ENCODE data around the genes OR1D2, OR1R1P, OR1E2 and CAMKK1.

- PRO-cap = bidirectional peak, plus-strand start at chr17:3049177, minus-strand start at chr17:3048837
Measured at GRCh38 chr17:3049054-3049569, 14.3 kb downstream of the OR1D5 start.

DNA sequence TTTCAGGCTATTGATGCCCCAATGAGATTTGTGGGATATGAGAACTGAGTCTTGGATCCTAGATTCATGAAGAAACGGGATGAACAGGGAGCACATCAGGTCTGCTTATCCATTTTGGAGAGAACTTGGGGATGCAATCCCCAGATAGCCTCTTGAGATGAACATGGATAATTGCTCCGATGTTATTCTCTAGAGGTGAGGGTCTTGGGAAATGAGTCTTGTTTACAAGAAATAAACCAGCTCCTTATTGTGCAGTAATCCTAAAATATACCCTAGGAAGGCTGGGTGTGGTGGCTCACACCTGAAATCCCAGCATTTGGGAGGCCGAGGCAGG, at the start of gene OR1D2:
TSS of gene OR1D2 (minus strand) at position 116 of the 334 bp plus-strand sequence.
- PRO-cap = no peak

- PRO-cap = no peak
Measured at GRCh38 chr17:3385755-3386105, at the start of gene OR1R1P. Gene OR1R1P, plus strand, starts transcription at chr17:3385930.

GRCh38 chr17:3433656-3434251, at the start of gene OR1E2:
Gene OR1E2, minus strand, starts transcription at chr17:3433841.
- PRO-cap = no peak

DNA sequence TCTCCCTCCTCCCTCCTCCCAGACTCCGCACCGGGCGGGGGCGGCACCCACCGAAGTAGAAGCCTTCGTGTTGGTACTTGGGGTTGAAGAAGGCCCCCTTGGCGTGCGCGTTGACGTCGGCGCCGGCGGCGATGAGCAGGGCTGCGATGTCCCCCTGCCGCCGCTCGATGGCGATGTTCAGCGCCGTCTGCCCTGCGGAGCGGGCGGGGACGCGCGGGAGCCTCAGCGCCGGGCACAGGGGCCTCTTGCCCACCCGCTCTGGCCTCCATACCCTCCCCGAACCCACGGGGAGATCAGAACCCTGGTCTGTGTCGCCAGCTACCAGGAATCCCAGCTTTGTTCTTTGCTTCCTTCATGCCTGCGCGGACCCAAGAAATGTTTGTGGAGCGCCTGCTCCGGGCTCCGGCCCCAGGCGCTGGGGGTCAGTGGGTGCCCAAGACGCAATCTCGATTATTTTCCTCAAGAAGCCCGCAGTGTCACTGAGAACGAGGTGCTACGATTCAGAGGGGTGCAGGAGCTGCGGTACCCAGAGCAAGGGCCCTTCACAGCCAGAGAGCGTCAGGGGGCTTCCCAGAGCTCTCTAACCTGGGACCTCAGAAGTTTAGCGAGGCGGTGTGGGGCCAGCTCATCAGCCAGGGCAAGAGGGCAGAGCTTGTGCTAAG, 22.0 kb downstream of the TRPV3 start:
- PRO-cap = no peak

DNA sequence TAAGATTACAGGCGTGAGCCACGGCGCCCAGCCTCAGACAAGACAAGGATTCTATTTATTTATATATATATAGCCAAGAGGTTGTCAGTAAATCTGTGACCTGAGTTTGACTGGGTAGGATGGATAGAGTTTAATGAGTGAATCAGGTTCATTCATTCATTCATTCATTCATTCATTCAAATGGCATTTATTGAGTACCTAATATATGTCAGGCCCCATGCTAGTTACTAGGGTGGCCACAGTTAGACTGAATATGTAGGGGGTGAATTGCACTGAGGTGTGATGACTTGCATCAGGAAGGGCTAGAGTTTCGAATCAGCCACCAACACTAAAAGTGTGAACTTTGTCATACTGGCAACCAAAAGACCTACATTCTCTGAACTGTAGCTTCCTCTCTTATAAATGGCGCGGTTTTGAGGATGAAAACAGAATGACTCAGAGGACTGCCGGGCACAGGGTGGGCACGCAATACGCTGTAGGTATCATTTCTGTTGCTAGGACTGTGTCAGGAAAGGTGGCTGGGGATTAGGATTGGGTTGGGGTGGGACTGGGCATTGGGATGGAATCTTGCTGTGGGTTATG, 37.7 kb downstream of the ITGAE start:
- PRO-cap = no peak

GRCh38 chr17:3802187-3803356, 1.6 kb upstream of the ITGAE start:
- PRO-cap = no peak

DNA sequence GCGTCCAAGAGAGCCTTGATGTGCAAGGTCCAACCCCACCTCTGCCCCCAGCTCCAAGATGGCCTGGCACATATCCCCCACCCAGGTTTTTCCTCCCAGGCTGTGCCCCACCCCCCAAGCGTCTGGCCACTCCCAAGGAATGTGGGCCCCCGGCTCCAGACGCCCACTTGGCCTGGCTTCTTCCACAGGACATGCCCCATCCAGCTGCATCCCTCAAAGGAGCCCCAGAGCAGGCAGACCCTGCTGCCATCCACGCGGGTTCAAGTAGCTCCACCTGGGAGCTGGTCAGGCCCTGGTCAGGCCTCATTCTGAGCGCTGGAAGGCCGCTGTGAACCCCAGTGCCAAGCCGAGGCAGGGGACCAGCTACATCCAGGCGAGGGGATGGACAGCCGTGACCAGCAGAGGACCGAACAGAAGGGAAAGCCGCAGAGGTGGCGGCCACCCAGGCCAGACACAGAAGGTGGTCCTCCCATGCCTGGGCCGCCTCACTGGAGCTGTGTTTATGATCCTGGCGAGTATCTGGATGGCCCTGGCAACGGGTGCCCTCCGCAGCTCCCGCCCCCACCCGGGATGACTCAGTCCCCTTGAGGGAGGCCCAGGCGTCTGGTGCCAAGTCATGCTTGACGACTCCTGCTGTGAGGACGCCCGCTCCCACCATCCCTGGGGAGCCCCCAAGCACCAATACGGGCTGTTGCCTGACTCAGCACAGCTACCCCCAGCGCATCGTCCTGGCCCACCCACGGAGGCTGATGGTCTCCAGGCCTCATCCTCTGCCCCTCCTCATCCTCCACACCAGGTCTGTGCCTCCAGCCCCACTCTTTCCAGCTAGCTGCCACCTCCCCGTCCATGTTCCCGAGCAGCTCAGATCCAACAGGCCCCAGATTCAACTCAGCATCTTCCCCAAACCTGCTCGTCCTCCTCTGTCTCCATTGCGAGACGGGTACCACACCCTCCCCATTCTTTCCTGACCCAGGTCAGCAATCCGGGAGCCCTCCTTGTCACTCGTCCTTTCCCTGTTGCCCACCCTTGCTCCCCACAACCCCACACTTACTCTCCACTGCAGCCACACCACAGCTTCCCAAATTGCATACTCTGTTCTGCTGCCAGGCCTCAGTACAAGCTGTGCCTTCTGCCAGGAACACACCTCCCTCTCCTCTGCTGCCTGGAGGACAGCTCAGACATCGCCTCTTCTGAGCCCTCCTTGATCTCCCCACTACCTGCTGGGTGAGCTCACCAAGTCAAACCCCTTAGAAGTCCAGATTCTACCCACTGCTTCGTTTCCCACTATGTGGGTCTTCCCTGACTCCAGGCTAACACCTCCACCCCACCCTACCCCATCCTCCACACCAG, 2.7 kb downstream of the CAMKK1 start:
- PRO-cap = no peak

GRCh38 chr17:3891597-3892678, 915 bp downstream of the CAMKK1 start:
- PRO-cap = no peak

DNA sequence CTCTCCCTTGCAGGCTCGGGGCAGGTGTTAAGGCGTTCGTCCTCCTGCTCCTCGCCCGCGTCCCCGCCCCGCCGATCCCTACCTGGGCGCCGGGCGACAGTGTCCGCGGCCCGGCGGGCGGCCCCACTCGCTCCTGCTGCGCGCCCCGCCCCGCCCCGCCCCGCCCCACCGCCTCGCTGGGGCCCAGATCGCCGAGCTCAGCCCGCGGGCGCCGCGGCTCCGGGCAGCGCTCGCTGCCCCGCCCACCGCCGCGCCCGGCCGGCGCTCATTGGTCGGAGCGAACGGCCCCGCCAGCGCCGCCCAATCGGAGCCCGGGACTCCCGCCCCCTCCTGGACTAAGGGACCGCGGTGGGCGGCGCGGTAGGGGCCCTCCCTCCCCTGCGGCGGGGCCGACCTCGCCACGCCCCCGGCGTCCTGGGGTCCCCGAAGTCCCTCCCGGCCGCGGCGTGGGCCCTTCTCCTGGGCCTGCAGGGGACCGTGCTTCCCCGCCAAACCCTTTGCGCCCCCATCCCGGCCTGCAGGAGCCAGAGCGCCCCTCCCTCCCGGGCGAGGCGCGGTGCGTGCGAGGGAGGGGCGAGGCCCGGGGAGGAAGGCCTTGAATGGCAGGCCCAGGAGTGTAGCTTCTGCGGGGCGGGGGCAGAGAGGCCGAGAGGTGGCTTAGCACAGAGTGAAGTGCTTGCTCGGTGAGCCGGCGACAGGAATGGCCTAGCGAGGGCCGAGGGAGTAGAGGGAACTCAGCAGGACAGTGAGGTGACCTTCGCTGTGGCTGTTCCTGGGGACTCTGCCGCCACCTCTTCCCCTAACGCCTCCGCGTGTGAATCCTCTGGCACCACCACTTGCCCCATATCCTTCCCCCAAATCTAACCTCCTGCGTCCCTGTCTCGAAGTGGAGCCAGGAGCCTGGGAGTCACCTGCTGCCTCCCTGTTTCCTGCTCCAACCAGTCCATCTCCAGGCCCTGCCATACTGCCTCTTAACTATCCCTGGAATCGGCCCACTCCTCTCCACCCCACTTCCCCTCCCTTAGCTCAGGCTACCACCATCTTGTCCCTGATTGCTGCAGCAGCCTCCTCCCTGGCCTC, at the start of gene CAMKK1:
TSS of gene CAMKK1 (minus strand) at position 197 of the 1,080 bp plus-strand sequence.
- PRO-cap = unidirectional peak, plus-strand start at position 663 of the sequence

GRCh38 chr17:4018405-4018801, 54.2 kb upstream of the ATP2A3 start:
- PRO-cap = no peak

DNA sequence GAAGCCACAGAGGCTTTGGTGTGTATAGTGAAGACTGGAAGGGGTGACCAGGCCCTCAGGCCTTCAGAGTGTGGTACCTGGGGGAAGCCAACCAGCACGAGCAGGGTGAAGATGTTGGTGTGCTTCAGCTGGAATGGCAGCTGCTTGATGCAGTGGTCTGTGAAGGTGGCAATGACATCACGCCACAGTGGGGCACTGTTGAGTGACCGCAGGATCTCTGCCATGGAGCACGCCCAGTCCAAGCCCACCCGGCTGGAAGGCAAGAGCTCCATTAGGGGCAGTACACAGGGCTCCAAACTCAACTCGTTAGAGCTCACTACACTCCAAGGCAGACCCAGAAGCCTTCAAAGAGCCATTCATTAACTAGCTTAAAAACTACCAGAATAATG, 68.5 kb upstream of the ATP2A3 start:
- PRO-cap = no peak

GRCh38 chr17:4033469-4034618, 69.6 kb upstream of the ATP2A3 start:
- PRO-cap = no peak

- PRO-cap = no peak
Measured at GRCh38 chr17:4062075-4062775, 80.6 kb downstream of the ZZEF1 start.

GRCh38 chr17:4140038-4140914, 2.6 kb downstream of the ZZEF1 start:
- PRO-cap = no peak

DNA sequence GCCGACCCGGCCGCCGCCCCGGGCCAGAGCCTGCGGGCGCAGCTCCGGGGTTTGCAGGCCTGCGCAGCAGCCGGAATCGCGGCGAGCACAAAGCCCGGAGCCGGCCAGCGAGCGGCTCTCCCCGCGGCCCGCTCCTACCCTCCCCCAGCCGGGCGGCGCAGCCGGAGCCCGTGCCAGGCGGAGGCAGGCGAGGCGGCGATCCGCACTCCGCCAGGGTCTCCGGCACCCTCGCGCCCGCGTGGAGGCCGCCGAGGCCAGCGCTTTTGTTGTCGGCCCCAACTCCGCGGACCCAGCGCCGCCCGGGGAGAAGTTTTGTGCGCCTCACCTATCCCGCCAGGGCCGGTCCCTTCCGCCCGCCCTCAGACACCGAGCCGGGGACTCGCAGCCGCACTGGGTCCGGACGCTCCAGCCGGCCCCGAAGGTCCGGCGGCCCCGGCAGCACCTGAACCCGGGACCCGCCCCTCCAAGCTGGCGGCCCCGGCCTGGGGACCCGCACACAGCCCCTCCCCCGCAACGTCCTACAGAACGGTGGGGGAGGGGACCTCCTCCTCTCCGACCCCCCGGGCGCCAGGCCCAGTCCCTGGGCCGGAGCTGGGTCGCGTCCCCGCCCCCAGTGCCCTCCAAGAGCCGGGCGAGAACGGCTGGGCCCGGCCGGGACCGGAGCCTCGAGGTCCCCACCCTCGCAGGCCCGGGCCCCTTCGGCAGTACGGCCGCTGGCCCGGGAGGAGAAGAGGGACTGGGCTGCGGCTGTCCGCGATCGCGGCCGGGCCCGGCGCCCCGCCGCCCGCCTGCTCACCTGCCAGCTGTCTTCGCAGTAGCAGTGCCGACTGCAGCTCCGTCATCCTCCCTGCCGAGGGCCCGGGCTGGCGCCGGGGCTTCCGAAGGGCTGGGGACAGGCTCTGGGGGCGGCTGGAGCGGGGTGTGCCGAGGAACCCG, 732 bp downstream of the UBE2G1 start:
- PRO-cap = bidirectional peak, plus-strand start at position 704 of the sequence, minus-strand start at position 498 of the sequence

DNA sequence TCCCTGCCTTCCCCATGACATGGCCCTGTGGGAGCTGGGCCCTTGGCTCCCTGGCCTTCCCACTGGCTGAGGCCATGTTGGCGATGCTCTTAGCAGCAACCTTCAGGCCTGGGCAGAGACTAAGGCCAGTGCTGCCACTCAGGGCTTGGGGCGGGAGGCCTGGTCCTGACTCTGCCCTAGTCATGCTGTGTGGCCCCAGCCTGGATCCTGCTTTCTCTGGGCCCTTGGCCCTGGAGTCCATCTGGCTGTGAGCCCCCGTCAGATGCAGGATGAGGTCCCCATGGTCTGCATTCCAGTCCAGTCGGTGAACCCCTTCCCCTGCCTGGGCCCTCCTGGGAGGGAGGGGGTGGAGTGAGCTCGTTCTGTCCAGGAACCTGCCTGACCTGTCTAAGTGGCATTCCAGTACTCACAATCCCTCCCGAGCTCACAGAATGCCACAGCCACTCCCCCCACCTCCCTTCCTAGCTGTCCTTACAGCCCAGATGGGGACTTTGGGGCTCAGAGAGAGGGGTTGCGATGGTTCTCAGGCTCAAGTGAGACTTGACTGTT, 15.4 kb downstream of the SPNS2 start:
- PRO-cap = no peak

GRCh38 chr17:4522436-4523022, 23.8 kb downstream of the SPNS2 start:
- PRO-cap = no peak

DNA sequence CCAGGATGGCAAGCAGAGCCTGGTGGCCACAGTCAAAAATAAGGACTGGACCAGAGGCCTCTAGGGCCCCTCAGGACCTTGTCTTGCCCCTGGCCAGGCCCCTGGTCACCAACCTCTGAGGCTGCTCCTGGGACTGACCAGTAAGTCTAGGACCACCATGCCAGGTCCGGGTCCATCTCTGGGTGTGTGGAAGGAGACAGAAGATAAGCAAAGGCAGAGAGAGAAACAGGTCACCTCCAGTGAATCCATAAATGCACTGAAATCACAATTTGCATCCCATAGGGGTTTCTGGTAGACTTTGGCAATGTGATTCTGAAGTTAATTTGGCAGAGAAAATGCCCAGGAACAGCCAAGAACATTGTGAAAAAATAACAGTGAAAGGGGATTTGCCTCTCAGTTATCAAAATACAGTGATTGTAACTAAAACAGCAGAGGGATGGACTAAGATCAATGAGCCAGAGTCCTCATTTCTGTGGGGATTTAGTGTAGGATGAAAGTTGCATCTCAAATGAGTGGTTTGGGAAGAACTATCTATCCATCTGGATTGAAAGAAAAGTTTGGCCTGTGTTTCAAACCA, 28.2 kb downstream of the MYBBP1A start:
- PRO-cap = no peak

GRCh38 chr17:4587732-4588251, 3.5 kb downstream of the SMTNL2 start:
- PRO-cap = no peak